GM23248 (cell line): ENCODE measurements around a stretch of chr2.

- RAMPAGE, long total RNA, result no peak
Measured at GRCh38 chr2:98508629-98509118, 64.0 kb downstream of the INPP4A start.

DNA sequence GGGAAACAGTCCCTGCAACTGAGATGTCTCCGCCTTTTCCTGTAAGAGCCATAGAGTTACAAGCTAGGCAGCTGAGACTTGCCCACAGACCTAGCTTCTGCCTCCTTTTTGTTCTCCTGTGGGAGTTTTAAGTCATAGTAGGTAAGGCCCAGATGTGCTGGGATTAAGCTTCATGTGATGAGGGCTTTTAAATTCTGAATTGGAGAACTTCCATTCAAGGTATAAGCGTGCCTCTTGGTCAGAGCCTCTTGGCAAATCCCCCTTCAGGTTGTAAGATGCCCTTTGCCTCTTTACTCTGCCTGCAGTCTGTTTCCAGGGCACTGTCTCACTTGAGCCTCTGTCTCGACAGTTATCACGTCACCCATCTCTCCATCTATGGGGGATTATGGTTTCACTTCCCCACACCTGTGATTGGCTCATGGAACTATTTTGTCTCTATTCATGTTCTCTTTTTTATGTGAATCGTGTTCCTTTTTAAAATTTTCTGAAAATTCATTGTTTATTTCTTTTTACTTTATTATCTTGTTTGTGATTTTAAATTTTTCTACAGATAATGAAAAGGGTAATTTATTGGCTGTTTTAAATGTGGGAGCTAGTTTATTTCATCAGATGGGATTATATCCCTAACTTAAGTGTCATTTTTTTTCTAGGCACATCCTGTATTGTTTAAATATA, 51.7 kb downstream of the COA5 start:
- RAMPAGE, long total RNA, result no peak

DNA sequence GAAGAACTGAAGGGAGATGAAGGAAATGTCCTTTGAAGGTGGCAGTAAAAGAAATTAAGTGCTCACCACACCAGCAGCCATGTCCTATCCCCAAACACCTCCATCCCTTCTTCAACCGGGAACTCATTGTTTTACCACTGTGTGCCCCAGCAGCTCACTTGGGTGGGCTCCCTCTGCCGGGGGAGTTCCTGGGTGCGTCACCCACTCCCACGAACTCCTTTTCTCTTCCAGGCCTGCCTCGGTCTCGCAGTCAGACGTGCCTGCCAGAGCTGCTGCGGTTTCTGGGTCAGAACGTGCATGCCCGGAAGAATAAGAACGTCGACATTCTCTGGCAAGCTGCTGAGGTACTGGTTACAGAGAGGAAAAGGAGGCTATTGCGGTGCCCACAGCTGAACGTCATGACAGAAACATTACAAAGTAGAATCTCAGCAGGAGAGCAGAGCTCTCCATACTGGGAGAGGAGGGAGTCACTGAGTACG, 35.7 kb downstream of the COA5 start:
- RAMPAGE, long total RNA, result no peak

- RAMPAGE, long total RNA, result no peak
Measured at GRCh38 chr2:98654773-98655652, 46.6 kb downstream of the UNC50 start.

DNA sequence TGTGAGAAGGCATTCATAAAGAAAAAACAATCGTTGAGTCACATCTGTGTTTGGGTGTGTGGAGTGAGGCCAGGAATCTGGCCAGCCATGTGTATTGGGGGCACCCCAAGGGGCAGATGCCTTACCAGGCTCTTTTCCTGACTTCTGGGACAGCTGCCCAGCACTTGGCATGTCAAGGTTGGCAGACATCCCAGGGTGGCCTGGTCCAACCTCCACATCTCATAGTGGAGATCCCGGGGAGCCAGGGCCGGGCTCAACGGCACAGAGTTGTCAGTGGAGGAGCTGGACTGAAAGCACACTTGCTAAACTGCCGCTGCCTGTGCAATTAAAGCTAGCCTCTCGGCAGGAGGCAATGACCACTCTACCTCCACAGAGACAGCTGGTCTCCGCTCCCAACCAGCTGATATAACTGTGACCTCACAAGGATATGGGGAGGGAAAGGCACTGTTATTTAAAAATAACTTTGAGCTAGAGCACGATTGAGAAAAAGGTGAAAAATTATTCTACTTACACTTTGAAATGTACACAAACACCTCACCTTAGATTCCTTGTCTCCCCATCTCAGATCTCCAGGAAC, 75.4 kb upstream of the MGAT4A start:
- RAMPAGE, long total RNA, result no peak

DNA sequence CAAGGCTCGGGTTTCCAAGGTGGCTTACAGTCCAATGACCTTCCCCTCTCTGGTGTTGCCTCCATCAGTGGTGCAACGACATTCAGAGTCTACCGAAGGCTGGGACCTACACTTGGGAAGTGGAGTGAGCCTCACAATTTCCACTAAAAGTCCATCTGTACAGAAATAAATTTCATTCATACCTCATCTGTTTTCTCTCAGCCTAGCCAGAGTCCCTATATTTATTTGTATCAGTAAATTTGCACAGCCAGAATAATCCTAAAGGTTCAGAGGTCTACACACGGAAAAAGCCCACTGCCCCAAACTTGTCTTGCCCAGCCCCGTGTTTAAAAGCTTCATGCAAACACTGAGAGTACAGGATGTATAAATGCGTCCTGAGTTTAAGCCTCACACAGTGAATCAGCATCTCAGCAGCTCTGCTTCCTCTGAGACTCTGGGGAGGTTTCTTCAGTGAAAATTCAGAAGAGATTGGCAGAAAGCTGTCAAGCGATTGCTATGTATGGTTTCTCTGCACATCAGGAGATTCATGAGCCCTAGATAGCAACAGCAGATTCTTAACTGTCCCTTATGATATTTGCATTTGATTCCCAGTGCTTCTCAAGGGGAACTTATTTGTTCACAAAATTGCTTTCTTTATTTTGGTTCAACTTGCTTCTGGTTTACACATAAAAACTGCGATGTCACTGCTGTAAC, 27.2 kb downstream of the CRACDL start:
- RAMPAGE, long total RNA, result no peak

DNA sequence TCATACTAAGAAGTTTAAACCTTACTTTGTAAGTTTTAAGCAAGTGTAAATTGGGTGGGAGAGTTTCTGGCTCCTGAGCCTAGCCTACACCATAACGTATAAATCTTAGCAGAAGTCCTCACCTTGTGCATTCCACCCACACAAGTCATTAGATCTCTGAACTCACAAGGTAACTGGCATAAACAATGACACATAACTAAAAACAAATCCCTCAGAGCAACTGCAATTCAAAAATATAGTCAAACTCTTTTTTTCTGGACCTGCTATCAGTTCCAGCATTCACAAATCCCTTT, 9.4 kb downstream of the REV1 start:
- RAMPAGE, long total RNA, result no peak

DNA sequence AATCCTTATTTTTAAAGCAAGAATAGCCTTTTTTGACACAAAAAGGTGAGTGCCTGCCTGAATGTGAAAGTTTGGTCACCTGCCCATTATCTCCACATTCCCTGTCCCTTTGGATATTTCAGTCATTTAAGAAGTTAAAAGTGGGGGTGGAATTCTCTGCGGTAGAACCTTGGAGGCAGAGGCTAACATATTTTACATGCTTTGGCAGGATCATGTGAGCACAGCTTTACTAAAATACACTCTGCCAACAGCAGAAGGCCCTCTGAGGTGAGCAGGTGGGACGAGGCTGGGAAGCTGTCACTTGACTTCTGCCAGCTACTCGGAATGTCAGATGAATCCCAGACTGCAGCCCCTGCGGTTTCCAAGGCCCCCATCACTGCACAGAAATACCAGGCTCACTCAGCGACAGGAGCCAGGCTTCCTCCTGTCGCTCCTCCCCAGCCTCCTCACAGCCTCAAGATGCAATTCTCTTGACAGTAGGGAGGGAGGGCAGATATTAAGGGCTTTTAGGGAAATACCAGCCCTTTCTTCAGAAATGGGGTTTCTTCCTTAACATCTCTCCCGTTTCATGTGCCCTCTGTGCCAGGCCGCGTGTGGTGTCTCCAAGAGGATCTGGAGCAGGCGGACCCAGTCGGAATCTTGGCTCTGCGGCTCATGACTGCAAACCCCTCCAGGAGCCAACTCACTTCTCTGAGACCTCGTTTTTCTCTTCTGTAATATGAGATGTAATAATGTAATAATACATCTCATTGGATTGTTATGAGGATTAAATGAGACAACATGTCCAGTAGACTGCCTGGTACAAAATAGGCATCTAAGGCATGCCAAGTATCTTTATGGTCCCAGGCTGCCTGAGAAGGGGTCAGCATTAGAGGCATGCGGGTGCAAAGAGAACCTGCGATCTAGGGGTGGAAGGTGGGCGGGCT, 221.1 kb upstream of the REV1 start:
- RAMPAGE, long total RNA, result no peak

GRCh38 chr2:99938937-99939495, 203.4 kb downstream of the AFF3 start:
- RAMPAGE, long total RNA, result no peak

DNA sequence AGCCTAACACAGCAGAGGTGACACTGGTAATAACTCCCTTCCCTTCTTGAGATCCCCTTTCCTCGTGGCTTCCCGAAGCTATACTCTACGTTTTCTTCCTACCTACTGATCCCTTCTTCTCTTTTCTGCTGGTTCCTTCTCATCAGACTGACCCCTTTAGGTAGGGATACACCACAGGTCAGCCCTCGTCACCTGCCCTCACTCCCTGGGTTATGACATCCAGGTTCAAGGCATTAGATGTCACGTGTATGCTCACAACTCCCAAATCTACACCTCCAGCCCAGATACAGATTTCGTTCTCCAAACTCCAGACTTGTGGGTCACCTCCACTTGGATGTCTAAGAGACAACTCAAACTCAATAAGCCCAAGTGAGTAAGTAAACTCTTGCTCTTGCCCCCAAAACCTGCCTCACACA, 145.5 kb downstream of the AFF3 start:
- RAMPAGE, long total RNA, result no peak

GRCh38 chr2:100012311-100012933, 130.0 kb downstream of the AFF3 start:
- RAMPAGE, long total RNA, result no peak

GRCh38 chr2:100178385-100178713, 36.0 kb upstream of the AFF3 start:
- RAMPAGE, long total RNA, result no peak

DNA sequence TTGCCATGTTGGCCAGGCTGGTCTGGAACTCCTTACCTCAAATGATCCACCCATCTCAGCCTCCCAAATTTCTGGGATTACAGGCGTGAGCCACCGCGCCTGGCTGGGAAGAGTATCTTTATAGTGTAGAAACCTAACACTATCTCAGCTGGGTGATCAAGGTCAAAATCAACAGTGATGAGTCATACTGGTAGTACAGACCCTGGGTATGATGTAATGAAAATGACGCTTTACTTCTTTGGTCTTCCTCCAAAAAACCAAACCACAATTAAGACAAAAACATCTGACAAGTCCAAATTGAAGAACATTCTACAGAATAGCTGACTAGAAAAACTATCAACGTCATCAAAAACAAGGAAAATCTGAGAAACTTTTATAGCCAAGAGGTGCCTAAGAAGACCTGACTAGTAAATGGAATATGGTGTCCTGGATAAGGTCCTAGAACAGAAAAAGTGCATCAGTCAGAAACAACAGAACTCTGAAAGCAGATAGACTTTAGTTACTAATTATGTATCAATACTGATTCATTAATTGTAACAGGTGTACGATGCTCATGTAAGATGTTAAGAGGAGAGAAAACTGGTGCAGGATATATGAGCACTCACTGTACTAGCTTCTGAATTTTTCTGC, 25.4 kb downstream of the PDCL3 start:
- RAMPAGE, long total RNA, result no peak

DNA sequence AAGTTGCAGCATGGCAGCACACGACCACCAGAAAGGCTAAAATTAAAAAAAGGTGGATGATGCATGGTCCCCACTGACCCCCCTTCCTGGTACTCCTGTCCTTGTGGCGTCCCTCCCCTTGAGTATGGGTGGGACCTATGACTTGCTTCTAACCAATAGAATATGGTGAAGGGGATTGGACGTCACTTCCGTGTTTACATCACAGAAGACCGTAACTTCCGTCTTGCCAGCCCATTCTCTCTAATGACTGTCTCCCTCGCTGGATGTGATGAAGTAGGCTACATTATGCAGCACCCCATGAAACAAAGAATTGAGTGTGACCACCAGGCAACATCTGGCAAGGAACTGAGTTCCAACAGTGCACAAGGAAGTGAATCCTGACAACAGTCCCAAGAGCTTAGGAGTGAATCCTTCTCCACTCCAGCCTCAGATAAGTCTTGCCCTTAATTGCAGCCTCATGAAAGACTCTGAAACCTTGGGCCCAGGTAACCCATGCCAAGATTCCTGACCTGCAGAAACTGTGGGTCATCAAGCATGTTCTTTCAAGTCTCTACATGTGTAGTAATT, 80.1 kb upstream of the NPAS2 start:
- RAMPAGE, long total RNA, result no peak

- RAMPAGE, long total RNA, result no peak
Measured at GRCh38 chr2:100814372-100815020, 5.4 kb upstream of the NPAS2 start.

DNA sequence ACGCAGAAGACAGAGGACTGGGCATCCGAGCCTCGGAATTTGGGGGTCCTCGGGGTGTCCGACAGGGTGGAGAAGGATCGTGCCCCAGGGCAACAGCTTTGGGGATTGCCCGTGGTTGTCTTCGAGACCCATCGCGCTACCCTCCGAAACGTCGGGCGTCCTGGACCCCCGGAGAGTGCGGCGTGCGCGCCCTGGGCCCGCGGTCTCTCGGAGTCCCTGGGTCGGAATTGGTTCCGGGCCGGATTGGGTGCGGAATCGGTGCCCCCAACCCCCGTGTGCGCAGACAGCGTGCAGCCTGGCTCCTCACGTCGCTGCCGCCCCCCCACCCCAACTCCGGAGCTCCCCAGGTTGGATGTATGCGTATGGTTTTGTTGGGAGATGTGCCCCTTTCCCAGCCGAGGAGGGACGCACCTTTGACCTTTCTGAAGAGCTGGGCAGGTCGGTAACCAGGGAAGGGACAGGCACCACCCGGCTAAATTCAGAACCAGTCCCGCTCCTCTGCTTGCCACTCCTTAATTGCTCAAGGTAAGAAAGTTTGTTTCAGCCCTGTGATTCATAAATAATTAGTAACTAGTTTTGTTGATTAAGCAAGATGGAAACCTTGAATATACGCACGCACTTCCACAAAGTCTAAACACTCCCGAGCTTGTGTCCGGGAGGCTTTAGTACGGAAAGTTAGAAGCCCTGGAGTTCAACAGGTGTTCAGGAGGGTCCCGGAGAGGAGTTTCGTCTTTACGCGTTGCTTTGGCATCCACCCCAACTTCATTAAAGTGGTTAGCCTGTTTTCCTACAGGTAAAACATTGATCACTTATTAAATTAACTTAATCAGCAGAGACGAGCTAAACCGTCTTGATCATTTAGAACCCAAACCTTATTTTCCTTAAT, 979 bp downstream of the NPAS2 start:
- RAMPAGE, long total RNA, result no peak

DNA sequence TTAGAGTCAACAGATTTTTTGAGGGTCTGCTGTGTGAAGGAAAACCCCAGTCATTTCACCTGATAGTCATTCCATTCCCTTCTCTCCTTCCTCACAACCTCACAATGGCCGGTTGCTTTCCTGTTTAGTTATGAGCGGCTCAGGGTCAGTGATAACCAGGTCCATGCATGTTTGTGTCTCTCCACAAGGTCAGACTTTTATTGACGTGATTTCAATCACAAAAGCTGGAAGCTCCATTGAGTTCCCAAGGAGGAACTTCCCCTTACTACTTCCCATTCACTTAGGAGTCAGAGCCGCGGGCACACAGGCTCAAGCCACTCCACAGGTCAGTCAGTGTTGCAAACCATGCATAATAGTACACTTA, 74.3 kb downstream of the NPAS2 start:
- RAMPAGE, long total RNA, result no peak

DNA sequence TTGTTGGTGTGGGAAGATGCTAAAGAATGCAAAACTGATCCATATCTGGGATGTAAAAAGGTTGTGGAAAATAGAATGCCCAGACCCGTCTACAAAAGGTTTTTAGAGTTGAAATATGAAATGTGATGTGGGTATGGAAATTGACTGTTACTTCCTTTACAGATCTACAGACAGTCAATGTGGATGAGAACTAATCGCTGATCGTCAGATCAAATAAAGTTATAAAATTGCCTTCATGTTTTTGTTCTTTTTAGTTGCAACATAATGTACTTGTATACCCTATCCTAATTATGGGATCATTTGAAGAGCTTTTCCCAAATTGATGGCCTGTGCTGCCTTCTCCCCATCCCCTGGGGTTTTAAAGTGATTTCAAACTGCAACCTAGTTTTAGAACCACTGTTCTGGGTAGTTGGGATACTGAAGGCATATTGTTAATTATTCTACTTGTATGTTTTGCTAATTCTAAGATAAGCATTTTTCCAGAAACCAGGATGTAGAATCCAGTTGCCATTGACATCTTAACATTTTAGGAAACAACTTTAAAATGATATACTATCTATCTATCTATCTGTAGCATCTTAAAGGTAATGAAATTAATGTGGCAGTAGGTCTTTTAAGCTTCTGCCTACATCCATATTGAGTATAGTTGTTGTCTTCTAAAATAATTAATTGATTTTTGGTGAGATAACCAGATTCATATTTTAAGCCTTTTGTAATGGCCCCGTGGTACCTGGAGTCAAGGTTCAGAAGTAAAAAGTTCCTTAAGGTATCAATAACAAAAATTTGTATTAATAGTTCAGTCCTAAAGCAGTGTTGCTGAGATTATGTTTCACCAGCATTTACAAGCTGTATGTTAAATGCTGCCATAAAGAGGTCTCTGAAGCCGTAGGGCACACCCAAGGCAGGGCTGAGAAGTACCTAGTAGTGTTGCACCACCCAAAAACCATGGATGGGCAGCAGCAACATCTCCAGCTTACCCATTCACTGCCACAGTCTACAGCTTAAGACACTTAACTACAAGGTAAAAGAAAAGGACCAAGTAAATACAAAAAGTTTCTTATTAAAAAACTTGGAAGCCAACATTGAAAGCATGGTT, 4.4 kb downstream of the RPL31 start:
- RAMPAGE, long total RNA, result no peak

GRCh38 chr2:101007284-101008536, 5.6 kb downstream of the RPL31 start:
- RAMPAGE, long total RNA, result no peak

DNA sequence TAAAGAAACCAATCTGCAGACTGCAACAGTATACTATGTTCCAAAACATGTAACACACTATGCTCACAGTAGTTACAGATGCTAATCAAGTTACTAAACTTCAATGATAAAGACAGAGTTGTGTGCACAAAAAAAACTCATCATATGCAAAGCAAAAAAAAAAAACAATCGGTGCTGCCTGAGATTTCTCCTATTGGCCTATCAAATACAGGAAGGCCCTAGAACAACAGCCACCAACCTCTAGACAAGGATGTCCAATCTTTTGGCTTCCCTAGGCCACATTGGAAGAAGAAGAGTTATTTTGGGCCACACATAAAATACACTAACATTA, 64.8 kb downstream of the TBC1D8 start:
- RAMPAGE, long total RNA, result no peak